Measurements from ENCODE around the genes KAT7, SAMD14, SGCA and CHAD.

GRCh38 chr17:49723119-49723868 lies 15.5 kb upstream of the SLC35B1 start:
- PRO-cap = no peak

GRCh38 chr17:49787796-49788342 lies 612 bp upstream of the KAT7 start:
- PRO-cap = no peak

GRCh38 chr17:49788627-49789681 lies at the start of gene KAT7:
Gene KAT7, plus strand, starts transcription at chr17:49788681.
- PRO-cap = bidirectional peak, plus-strand start at chr17:49788693, minus-strand start at chr17:49788464; unidirectional peak, minus-strand start at chr17:49789006; bidirectional peak, plus-strand start at chr17:49789393, minus-strand start at chr17:49789056

- PRO-cap = unidirectional peak, minus-strand start at chr17:49851889
These were observed 4.0 kb upstream of the TAC4 start for GRCh38 chr17:49851828-49852212.

DNA sequence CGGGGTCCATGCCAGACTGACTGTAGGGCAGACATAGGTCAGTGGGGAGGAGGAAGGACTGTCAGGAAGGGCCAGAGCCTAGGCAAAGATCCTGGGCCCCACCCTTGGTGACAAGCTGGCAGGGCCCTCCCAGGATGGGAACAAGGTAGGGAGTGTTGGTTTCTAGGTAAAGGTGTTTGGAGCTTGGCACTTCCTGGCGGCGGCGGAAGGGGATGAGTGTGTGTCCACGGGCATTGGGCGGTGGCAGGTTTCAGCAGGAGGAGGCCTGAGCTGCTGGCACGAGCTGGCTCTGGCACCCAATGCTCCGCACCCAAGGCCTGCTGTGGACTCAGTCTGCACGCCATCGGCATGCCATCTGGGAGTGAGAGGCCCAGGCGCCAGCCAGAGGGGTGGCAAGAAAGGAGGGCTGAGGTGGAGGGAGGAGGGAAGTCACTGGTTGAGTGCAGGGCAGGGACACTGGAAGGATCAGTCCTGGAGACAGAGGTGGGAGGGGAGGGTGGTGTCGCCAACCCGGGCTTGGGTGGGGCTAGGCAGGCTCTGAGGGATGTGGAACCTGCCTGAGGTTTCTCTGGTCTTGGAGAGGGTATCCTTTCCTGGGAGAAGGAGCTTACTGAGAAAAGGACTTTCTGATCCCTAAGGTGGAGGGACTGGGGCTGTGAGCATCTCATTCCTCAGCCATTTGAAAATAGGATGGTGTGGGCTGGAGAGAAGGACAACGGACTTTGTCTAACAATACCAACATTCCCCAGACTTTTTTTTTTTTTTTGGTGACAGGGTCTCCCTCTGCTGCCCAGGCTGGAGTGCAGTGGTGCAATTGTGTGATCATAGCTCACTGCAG lies 47.0 kb upstream of the TAC4 start:
- PRO-cap = no peak

GRCh38 chr17:50026763-50027580 lies 28.9 kb upstream of the ITGA3 start:
- PRO-cap = no peak

DNA sequence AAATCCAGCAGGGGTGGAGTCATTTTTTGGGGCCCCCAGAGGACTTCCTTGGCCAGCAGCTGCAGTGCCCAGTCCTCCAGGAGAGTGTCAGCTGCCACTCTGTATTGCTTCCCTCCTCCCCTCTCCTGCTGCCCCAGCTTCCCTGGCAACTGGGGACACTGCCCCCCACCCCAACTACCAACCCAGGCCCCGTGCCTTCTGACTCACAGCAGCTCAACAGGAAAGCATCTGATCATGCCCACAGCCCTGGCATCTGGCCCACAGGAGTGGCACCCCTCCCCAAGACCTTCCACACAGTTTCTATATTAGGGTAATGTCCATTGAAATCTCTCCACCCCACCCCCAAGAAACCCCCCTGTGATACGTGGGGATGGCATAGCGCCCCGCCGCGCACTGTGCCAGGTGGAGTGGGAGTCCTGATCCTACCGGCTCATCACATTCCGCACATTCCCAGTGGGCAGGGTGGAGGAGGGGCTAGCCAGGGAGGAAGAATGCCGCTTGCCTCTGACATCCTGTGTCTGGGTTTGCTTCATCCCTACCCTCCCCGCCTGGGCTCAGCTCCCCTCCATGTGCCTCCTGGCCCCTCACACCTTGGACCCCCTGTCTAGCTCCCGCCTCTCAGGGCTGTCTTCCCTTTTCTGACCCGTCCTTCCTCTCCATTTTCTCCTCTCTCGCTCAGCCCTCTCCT lies 27.7 kb upstream of the ITGA3 start:
- PRO-cap = no peak

DNA sequence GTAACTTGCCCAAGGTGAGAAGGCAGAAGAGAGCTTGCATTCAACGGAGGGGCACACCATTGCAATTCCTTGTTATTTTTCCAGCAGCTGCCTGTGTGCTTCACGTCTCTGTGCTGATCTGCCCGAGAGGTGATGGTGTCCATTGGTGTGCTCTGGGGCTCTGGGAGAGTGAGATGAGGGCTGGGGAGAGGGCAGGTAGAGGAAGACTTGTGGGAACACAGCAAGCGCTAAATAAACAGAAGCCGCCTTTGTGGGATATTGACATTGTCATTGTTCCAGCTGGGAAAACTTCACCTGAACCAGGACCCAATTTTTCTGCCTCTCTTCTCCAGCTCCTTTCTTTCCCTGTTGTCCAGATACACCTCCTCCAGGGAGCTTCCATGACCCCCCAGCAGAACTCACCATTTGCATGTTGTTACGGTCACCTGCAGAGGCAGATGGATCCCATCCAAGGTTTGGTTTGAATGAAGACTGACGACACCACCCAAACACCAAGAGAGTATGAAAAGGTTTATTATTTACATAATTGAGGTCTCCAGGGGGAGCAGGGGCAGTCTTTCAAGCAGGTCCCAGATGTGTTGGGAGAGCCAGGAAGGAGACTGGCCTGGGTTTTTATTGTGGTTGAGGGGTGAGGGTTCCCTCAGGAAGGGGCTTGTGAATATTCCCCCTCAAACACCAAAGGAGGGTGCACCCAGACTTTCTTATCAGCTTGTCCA lies 3.6 kb upstream of the ITGA3 start:
- PRO-cap = no peak

- PRO-cap = no peak
These were observed 17.0 kb downstream of the PDK2 start for GRCh38 chr17:50111961-50112786.

- PRO-cap = no peak
These were observed at the start of gene SAMD14 for GRCh38 chr17:50129482-50130651. Gene SAMD14, minus strand, starts transcription at chr17:50130160.

- PRO-cap = unidirectional peak, plus-strand start at chr17:50149057; unidirectional peak, plus-strand start at chr17:50149166
These were observed 1.3 kb downstream of the PPP1R9B start for GRCh38 chr17:50149011-50149683.

- PRO-cap = no peak
These were observed 3.4 kb upstream of the PPP1R9B start for GRCh38 chr17:50153689-50154530.

DNA sequence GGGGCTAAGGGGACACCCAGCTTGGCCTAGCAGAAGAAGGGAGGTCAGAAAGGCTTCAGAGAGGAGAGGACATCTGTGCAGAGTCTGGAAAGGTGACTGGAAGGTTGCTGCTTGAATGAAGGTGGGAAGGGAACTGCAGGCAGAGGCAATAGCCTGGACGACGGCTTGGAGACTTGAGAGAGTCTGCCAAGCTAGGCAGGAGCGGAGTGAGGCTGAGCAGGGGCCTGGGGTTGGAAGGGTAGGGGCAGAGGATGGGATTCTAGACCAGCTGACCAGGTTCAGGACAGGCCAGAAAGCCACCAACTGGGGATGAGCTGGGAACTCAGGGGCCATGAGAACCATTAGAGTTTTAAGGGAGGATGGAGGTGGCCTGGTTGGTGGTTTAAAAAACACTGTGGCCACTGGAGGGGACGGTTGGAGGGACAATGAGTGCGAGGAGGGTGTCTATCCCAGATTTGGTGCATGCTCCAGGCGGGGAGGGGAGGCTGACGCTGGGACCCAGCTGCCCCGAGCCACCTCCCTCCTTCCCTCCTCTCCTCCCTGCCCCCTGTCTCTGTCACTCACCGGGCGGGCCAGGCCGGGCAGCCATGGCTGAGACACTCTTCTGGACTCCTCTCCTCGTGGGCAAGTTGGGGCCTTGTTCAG lies at the start of gene SGCA:
TSS of gene SGCA (plus strand) at position 552 of the 645 bp plus-strand sequence.
- PRO-cap = no peak

DNA sequence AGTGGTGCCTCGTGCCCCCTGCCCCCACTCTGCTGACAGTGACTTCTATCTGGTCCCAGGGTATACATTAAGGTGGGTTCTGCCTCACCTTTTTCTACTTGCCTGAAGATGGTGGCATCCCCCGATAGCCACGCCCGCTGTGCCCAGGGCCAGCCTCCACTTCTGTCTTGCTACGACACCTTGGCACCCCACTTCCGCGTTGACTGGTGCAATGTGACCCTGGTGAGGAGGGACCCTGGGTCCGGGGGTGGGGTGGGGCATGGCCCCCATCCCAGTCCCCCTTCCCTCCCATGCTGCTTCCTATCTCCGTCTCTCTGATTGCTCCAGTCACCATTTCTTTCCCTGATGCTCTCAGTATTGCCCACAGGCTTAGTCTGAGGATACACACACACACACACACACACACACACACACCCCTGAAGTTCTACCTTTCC lies 3.2 kb downstream of the SGCA start:
- PRO-cap = no peak

DNA sequence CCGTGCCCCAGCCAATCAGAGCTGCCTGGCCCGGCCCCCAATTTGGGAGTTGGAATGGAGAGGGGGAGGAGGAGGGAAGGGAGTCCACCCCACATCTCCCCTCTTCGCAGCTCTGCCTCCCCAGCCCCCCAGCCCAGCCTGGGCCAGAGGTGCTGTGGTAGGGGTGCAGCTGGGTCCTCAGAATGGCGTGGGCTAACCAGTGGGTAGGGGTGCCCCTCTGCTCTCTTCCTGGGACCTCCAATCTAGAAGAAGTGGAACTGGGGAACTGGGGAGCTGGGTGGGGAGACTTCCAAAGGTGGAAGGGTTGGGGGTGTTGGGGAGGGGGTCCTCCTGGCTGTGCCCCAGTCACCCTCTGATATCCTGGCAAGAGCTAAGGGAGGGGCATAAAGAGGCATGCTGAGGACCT lies 290 bp upstream of the COL1A1 start:
- PRO-cap = no peak

GRCh38 chr17:50468112-50469324 lies at the start of gene CHAD:
Gene CHAD, minus strand, starts transcription at chr17:50468880.
- PRO-cap = no peak

DNA sequence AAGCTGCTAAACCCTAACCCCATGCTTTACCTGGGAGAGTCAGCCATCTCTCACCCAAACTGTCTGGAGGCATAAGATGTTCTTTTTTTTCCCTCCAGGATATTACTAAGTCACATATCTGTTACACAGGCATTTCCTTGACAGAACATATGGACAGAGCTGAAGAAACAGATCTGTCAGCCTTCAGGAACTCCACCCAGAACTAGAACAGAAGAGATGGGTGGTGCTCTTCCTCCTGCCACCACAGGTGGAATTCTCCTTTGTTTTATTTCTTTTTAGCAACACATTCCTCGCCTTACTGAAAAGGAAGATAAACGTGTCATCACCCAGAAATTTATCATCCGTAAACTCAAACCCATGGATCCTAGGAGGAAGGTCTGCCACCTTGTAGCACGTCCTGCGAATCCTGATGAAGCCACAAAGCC lies 8.8 kb downstream of the MYCBPAP start:
- PRO-cap = no peak

DNA sequence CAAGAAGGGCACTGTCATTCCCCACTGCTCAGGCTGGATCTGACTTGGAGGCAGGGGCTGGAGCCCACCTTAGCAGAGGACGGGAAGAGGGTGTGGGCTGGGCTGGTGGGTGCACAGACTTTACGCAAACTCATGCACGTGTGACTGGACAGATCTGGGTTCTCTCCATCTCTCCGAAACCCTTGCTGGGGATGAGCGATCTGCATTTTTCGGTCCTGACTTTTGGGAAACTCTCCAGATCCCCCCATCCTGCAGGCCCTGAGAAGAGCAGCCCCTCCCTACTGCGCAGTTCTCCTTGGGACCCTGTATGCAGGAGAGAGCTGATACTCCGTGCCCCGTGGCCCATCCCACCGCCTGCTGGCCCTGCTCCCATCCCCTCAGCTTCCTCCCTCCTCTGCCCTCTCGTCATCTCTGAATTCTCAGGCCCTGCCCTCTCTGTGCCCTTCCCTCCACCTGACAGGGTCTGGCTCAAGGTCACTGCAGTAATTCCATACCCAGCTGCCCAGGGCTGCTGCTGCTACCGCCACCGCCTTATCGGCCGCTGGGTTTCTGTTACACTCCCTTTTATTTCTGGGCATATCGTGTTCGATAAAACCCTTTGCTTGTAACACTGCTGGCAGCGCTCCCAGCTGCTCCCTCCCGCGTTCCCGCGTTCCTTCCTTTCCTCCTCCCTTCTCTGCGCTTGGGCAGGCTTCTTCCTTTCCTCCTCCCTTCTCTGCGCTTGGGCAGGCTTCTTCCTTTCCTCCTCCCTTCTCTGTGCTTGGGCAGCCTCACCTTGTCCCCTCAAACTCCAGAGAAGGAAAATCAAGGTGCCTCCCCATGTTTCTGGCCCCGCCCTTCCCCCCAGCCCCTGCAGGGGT lies 1.1 kb downstream of the EPN3 start:
- PRO-cap = no peak

- PRO-cap = bidirectional peak, plus-strand start at chr17:50534492, minus-strand start at chr17:50534428
These were observed 1.8 kb downstream of the EPN3 start for GRCh38 chr17:50534269-50534842.

DNA sequence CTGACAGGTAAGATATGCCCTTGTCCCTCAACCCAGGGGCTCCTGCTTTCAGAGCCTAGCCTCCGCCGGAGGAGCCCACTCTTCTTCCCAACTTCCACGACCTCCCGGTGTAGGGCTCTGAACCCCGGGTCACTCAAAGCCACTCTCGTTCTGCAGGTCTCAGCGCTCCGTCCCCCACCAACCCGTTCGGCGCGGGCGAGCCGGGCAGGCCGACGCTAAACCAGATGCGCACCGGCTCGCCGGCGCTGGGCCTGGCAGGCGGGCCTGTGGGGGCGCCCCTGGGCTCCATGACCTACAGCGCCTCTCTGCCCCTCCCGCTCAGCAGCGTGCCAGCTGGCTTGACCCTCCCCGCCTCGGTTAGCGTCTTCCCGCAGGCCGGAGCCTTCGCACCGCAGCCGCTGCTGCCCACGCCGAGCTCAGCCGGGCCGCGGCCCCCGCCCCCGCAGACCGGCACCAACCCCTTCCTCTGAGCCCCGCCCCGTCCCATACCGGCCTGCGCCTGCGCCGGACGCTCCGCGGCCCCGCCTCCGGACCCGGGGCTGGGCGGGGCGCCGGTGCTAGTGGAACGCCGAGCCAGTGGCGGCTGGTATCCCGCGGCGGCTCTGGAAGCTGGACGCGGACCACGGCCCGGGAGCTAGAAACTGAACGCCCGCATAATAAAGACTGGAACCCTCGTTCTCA lies 5.1 kb upstream of the SPATA20 start:
- PRO-cap = bidirectional peak, plus-strand start at position 586 of the sequence, minus-strand start at position 418 of the sequence

Measured in Metastatic Lung Carcinoma in the Adrenal Gland (tissue), 1 donor.